Paraaortic lymph node (tissue), 1 donor: ENCODE measurements around a stretch of chr11.

- PRO-cap: no peak
These were observed 83.7 kb upstream of the ARHGAP32 start for GRCh38 chr11:129275750-129276351.

GRCh38 chr11:129302459-129303223 lies 73.0 kb upstream of the BARX2 start:
- PRO-cap: no peak

- PRO-cap: no peak
These were observed 11.5 kb upstream of the BARX2 start for GRCh38 chr11:129364049-129364721.

DNA sequence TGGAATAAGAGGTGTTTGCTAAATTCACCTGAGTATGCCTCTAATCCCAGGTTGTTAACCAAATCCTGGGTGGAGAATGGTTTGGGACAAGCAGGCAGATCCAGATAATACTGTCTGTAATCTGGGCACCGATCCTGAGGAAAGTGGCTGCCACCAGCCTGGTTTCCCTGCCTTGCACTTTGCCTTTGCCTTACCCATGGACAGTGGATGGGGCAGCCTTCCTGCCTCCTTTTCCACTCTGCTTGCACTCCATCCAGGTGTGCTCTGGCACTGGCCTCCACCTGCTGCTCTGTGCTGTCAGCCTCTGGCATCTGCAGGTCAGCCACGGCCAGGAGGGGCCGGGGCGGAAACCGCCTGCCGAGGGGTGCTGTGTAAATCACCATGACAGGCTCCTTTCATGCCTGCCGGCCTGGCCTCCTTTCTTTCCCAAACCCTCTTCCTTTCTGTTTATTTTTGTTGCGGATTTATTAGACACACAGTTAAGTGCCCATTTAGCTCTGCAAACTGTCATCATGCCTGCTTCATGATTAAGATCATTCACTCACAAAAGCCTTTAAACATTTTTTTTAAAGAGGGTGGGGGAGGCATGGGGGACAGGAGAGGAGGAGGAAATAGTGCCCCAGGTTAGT lies 83.1 kb downstream of the BARX2 start:
- PRO-cap: no peak

- PRO-cap: no peak
These were observed 20.6 kb downstream of the TMEM45B start for GRCh38 chr11:129836162-129836815.

DNA sequence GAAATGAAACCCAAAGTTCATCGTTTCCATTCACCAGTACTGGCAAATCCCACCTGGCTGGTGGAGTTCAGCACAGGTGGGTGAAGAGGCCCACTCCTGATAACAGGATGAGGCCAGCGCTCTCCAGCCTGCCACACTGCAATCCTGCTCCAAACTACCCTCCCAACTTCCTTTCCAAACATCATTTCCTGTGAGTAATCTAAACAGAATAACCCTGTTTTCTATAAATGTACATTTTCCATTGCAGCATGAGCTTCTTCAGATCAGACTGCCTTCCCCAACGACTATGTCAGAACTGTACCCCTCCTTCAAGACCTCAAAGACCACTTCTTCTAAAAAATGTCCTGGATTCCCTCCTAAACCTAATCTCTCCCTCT lies 15.9 kb upstream of the NFRKB start:
- PRO-cap: unidirectional peak, minus-strand start at position 138 of the sequence

GRCh38 chr11:129999418-129999830 lies 3.2 kb downstream of the PRDM10 start:
- PRO-cap: no peak

DNA sequence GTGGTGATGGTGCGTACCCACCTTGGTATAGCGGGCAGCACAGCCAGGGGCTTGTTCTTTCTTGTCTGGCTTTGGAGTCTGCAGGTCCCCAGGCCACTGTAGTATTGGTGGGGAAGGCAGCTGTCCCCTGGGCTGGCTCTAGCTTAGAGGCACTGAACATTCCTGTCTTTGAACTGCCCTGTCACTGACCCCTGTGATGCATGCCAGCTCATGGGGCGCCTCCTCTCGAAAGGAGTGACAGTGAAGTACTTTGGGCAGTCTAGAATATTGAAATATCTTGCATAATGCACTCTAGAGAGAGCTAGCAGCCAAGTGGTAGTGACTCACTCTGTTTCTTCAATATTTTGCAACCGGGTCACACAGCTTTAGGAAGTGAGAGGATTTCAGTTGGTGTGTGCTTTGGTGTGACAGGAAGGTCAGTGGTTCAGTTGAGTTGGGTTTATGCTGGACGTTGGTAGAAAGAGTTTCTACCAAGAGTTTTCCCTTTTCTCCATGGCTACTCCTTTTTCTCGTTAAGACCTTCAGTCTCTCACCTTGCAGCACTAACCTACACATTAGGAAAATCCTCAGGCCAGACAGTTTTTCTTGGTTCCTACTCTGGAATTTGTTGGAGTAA lies 35.5 kb upstream of the ST14 start:
- PRO-cap: no peak

GRCh38 chr11:130183563-130184457 lies 24.2 kb downstream of the ST14 start:
- PRO-cap: no peak

DNA sequence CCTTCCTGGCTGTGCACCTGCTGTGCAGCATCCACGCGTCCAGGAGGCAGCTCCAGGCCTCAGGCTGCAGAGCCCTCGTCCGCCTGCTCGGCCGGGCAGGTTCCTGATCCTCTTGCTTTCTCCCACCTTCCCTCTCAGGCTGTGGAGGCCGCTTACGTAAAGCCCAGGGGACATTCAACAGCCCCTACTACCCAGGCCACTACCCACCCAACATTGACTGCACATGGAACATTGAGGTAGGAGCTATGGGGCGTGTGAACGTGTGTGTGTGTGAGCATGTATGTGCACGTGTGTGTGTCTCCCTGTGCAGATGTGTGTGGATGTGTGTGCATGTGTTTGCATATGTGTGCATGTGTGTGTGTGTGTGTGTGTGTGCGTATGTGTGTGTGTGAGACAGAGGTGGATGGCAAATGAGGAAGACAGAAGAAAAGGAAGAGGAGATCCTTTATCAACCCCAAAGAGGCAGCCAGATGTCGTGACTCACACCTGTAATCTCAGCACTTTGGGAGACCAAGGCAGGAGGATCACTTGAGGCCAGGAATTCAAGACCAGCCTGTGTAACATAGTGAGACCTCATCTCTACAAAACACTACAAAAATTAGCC lies 35.0 kb downstream of the ST14 start:
- PRO-cap: no peak

DNA sequence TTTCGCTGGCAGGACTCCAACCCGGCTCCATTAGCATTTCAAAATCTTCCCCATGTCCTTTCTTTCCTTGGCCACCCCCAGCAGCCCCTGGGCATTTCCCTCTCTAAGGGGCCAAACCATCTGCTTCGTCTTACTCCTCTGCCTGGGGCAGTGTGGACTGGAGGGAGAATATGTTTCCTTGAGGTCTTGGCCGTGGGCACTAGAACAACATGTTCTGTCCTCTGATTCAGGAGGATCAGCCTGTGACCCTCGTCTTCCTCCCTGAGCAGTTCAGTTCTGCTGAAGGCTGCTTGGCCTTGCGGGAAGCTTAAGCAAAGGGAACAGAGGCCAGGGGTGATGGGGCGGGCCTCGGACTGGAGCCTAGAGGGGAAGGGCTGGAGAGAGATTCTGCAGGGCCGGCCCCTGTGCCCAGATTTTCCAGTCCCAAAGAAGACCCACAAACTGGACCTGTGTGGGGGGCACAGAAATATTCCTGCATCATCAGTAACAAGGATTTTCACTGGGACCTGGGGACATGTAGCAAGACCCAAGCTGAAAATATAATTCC lies 58.0 kb downstream of the ST14 start:
- PRO-cap: no peak

GRCh38 chr11:130229153-130230042 lies 69.8 kb downstream of the ST14 start:
- PRO-cap: no peak

DNA sequence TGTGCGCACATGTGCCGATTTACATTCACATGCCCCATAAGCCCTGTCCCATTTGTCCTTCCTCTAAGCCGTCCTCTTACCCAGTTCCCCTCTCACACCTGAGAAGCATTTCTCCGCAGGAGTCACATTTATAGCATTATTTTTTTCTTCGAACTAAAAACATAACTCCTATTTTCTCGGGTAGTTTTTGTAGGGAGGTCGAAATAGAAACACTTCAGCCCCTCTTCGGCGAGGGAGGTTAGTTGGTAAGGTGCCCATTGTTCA lies 359 bp upstream of the ZBTB44 start:
- PRO-cap: no peak

- PRO-cap: no peak
These were observed 4.0 kb upstream of the ZBTB44 start for GRCh38 chr11:130318739-130319057.

GRCh38 chr11:130451030-130451793 lies 2.8 kb downstream of the ADAMTS15 start:
- PRO-cap: no peak

DNA sequence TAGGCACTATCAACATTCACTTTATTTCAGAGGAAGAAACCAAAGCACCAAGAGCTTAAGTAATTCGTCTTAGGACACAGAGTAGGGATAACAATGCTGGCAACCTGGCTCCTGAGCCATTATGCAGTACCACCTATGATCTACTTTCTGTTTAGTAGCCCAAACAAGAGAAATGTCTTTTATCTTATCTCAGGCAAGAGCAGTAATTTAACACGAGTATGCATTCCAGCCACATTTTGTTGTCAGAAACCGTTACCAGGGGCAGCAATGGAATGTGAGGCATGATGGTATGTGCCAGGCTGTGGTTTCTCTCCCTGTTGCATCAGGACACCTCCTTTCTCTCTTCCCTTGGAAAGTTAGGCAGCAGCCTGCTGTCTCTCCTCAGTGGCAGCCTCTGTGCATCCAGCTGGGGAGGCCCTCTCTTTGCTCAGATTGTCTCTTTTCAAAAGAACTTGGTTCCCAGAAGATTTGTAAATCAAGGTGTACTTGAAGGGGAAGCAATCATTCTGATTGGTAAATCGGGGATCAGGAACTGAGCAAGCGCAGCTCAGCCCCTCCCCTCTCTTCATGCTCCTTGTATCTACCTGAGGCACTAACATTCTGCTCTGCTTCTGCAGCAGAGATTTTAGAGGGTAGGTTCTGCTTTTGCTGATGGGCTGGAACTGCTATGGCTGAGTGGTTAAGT lies 229.1 kb downstream of the ADAMTS15 start:
- PRO-cap: no peak

DNA sequence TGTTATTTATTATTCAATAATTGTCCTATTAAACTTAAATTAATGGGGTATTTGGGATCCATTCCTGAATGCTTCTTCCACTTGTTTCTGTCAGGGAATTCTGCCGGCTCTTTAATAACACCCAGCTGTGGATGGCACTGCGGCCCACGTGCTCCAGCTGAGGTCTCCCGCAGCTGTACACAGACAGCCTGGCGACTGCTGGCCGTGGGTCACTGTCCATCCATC lies 485.0 kb downstream of the OPCML start:
- PRO-cap: unidirectional peak, minus-strand start at position 110 of the sequence

- PRO-cap: unidirectional peak, plus-strand start at chr11:133053648
These were observed 478.9 kb downstream of the OPCML start for GRCh38 chr11:133053338-133053824.

- PRO-cap: no peak
These were observed 148.0 kb downstream of the SPATA19 start for GRCh38 chr11:133697208-133697759.

GRCh38 chr11:133810291-133810679 lies 35.0 kb downstream of the SPATA19 start:
- PRO-cap: no peak